OVCAR3 (cell line): Measurements from ENCODE around the genes CSNK1A1L and POSTN.

- RRBS: no CpG with 5 or more reads among the region's 2 CpGs
Observed at GRCh38 chr13:34201700-34202073, 383.7 kb downstream of the RFC3 start.

- RRBS: 35% methylated on average over 6 of the region's 15 CpGs
Observed at GRCh38 chr13:34750254-34750667, 191.8 kb upstream of the NBEA start.

DNA sequence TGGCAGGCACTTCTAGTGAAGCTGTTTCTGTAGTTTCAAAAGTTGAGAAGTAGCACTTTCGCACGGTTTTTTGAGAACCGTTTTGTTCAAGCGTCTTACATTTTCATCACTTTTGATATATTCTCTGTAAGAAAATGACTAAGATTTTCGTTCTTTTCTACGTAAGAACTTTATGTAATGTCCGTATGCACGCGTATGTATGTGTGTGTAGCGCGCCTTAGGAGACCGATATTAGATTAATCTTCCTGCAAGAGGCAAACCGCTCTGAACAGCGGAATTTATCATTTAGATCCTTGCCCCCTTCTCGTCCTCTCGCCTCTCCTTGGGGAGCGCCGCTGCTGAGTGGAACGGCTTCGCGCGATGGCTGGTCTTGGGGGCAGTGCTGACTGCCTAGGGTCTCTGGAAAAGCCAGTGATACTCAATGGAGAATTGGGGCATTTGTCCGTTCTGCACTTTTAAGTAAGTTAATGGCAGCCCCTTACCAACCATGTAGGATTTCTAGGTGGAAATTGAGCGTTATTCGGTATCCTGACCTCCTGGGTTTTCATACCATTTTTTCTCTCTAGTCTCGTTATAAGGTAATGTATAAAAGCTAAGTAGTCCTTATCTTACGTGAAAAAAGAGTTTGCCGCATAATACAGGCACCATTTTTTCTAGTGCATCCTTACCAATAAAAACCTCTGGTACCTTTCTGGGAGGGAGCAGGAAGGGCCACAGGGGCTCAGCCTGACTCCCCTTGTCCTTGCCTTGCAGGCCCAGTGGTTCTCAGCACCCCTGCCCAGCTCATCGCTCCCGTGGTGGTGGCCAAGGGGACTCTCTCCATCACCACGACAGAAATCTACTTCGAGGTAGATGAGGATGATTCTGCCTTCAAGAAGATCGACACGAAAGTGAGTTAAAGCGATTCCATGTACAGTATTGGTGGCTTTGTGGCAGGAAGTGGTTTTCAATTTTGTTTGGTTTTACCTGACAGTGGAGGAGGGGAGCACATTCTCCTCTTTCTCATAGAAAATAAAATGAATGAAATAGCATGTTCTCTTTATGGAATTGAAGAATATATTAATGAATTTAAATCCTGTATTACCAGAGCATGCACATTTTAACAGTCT is 4.5 kb downstream of the MAB21L1 start:
- RRBS: no CpG with 5 or more reads among the region's 35 CpGs

- RRBS: 81% methylated on average over 13 of the region's 54 CpGs
Observed at GRCh38 chr13:35478250-35479103, 2.0 kb upstream of the MAB21L1 start.

DNA sequence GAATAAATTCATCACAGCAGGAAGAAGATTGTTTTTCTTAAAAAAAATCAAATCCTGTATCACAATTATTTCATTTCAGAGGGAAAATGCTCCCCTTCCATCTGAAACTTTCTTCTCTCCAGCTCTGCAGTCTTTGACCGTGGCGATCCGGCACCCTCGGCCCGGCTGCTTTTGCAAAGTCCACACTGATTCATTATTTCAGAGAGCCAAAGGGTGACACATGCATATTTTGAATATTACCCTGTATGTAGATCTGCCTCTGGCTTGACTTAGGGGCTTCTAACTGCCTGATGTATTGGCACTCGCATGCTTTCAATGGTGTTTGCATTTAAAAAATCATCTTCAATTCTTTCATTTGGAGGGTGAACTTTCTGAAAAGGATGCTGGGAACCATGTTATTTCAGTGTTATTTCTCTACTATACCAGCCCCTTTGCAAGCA is 222.7 kb upstream of the MAB21L1 start:
- RRBS: no CpG with 5 or more reads among the region's 6 CpGs

DNA sequence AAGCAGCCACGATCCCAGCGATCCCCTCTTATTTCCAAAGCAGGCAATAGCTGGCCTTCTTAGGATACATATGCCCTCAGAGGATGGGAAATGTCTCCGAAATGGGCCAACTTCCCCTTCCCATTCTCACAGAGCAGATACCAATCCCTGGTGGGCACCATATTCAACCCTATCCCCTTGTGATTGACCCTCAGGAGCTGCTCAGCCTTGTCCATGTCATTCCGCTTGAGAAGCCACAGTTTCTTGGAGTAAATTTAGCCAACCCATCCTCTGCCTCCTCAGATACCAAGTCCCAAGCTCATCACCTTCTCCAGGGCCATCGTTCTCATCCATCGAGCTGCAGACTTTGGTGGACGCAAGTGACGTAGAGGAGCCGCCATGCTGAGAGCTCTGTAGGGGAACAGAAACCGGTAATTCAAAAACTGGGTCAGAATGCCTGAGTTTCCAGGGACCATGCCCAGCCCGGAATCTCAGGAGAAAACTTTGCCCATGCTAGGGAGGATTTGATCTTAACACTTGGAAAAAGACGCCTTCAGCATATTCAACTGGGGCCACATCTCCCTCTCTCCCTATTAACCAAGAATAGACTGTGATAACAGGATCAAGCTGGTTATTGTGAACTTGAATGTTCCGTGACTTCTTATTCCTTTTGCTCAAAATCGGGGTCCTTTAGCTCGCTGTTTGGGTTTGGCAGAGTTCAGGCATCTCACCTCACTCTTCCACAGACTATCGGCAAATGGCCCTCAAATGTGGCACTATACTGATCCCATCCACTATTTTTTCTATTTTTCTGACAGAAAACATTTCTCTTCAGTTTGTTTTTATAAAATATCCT is 292.2 kb downstream of the DCLK1 start:
- RRBS: 100% methylated on average over 1 of the region's 16 CpGs

DNA sequence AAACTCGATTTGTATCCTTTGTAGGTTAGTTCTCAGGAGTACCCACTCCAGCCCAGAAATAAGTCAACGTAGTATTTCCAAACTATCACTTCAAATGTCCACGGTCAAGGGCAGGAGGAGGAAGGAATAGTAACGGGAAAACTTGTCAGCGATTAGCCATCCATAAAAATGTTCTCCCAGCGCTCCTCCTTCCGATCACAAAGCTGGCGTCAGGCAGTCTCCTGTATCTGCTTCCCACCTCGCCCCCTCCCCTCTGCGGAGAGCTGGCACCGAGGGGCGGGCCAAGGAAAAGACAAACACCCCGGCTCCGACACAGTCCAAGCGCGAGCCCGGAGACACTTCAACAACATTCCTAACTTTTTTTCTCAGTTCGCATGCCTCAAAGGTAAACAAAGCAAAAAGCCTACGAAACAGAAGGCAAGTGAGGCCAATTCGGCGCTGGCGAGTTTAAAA is 910 bp downstream of the SMAD9 start:
- RRBS: no CpG with 5 or more reads among the region's 22 CpGs

GRCh38 chr13:37090917-37091448 is 14.5 kb downstream of the CSNK1A1L start:
- RRBS: no CpG with 5 or more reads among the region's 3 CpGs

DNA sequence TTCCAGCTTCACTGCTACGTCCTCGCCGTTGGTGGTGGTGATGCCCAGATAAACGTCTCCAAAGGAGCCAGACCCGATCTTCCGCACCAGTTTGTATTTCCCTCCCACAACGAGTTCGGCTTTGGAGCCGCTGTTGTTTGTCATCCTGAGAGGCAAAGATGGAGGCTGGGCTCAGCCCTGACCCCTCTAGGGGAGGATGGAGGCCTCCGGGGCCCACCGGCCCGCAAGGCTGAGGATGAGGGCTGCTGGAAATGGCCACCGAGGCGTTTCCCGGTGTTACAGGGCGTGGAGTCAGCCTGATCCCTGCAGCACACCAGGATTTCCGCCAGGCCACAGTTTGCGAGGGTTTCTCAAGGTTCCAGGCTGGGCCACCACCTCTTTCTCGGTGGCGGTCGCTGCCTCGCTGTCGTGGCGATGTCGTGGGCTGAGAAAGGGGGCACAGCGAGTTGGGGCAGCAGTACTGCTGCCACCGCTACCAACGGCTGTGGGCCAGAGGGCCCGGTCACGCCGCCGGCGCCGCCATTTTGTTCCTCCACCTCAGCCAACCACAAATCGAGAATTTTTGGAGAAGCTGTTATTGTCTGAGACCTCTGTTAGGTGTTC is at the start of gene CSNK1A1L:
TSS of gene CSNK1A1L (minus strand) at position 552 of the 603 bp plus-strand sequence.
- RRBS: 95% methylated on average over 5 of the region's 35 CpGs

GRCh38 chr13:37598543-37599004 is at the start of gene POSTN:
Gene POSTN, minus strand, starts transcription at chr13:37598768.
- RRBS: no CpG with 5 or more reads among the region's 6 CpGs

DNA sequence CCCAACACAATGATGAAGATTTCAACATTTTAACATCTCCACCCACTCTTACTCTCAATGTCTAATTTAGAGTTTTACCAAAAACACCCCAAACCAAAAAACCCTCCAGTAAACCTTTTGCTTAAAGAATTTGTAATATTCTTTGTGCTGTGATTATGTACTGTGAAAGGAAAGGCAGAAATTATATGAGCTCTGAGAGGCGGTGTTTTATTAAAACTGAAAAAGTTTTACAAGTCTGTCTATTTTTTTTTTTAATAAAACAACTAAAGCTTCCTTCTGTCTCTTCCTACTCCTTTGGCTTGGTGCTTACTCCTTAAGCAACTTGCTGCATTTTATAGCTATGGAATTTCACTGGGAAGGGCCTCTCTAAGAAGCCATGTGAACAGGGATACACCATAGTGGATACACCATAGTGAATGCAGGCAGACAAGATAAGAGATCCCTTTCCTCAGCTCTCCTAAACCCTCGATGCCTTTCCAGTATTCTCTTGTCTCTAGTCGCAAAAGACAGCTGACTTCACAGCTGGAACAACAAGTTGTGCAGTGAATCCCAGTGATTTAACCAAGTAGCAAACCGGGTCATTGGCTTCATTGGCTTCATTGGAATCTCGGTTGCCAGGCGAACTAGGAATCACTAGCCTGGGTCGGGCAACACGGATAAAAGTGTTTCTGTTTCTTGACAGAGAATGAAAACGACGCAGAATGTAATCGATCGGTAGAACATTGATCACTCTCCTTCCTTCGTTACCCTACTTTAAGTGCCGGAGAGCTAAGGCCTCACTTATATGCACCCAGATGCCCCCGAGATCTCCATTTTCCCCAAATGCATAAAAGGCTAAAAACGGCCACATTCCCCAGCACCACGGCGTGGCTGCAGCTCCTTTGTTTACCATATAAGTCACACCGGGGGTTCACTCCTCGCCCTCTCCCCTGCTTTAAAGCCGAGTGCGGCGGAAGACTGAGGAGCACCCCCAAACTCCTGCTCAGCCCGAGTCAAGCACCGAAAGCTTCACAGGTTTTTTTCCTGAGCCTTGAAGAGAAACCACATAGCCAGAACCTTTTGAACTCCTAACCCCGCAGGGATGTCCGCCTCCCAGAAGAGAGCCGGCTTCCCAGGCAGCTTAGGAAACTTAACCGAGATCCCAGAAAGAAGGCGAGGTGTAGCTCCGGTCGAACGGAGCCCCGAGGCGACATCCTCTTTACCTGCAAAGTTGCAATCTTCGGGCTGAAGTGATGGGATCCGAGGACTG is 755 bp downstream of the TRPC4 start:
- RRBS: 3% methylated on average over 7 of the region's 37 CpGs

GRCh38 chr13:38349276-38349677 is 374 bp upstream of the UFM1 start:
- RRBS: no CpG with 5 or more reads among the region's 18 CpGs

DNA sequence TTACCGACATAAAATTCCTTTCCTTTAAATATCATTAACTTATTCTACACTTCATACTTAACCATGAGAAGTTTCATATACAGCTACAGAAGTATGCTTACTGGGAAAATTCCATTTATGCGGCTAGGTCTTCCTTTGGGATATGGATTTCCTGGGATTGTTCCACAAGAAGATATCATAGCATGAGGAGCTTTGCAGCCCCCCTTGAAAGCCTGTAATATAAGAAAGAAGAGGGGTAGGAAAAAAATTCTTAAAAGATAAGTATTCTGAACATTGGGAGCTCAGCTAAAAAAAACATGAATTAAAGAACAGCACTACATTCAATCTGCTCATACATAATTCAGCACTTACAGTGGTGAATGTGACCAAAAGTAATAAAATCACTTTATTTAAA is 11.7 kb downstream of the PROSER1 start:
- RRBS: no CpG with 5 or more reads among the region's 2 CpGs

DNA sequence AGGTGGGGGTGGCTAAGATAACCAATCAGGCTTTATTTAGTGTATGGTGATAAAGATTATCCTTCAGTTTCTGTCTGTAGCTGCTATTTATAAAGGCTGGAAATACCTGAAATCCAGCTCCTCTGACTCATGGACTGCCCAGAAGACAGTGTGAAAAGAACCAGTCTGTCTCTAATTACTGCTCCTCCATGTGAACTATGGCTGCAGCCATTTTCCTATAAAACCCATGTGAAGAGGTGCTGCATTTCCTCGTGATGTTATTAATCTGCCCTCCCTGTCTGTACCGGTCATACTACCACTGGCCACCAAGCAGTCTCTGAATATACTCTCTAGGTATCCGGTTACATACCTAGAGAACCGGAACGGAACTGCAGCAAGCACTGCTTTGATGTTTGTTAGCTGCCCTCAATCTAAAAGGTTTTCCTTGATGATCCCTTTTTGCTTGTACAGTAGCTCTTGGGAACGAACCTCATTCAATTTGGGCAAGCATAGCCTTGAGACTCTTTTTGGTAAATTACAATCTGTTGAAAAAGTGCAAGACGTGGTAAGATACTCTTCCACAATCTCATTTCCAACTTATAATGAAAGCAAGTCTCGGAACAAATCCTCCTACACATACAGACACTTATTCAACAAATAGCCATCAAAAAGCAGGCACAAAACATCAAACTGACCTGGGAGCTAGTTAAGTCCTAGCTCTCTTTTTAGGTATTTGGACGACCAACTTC is 237.8 kb downstream of the LHFPL6 start:
- RRBS: no CpG with 5 or more reads among the region's 9 CpGs

DNA sequence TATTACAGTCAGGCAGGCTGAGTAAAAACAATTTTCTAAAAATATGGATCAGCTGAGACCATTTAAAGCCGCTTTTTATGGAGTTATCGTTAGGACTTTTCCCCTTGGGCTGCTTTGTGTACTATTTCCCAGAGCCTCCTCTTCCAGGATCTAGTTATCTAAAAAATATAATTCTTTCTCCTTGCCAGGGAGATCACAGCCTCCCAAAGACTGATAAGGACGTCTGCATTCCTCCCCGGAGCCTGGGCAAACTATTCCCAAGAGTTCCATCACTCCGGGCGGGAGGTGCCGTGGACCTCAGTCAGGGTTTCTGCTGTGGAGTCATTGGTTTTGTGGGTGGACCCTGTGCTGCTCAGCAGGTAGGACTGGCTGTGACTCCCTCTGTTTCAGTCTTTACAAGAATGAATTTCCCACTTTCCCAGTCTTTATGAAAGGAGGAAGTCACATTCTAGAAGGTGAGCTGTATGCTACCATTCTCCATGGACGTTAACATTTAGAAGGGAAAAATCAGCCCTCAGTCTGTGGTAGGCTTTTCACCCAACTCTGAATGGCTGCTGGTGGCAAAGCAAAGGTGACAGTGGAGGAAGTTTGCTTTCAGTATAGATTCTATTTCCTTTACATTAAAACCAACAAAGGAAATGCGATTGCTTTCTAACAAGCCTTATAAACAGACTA is 207.5 kb downstream of the LHFPL6 start:
- RRBS: 100% methylated on average over 1 of the region's 9 CpGs

DNA sequence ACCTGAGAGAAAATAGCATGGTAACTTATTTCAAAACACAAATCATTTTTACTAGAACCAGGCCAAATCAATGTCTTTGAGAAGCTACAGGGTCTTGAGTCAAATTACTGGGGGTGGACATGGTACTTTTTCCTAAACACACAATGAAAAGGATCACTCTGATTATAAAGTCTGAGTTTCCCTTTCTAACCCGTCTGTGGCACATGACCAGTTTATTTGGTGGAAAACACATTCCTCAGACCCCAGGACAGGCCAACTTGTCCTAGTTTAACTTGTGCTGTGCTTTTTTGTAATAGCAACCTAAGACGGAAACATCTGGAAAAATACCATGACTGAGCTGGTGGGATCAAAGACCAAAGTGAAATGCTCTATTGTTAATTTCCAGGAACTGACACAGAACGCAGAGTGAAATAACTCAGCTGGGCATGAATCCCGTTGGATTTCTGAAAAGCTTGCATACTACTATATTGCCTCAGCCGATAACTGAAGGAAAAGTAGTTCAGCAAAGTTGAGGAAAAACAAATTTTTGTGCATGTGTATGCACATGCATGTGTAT is 188.1 kb downstream of the LHFPL6 start:
- RRBS: no CpG with 5 or more reads among the region's 5 CpGs

- RRBS: no CpG with 5 or more reads among the region's 2 CpGs
Observed at GRCh38 chr13:39501508-39502256, 101.3 kb downstream of the LHFPL6 start.

DNA sequence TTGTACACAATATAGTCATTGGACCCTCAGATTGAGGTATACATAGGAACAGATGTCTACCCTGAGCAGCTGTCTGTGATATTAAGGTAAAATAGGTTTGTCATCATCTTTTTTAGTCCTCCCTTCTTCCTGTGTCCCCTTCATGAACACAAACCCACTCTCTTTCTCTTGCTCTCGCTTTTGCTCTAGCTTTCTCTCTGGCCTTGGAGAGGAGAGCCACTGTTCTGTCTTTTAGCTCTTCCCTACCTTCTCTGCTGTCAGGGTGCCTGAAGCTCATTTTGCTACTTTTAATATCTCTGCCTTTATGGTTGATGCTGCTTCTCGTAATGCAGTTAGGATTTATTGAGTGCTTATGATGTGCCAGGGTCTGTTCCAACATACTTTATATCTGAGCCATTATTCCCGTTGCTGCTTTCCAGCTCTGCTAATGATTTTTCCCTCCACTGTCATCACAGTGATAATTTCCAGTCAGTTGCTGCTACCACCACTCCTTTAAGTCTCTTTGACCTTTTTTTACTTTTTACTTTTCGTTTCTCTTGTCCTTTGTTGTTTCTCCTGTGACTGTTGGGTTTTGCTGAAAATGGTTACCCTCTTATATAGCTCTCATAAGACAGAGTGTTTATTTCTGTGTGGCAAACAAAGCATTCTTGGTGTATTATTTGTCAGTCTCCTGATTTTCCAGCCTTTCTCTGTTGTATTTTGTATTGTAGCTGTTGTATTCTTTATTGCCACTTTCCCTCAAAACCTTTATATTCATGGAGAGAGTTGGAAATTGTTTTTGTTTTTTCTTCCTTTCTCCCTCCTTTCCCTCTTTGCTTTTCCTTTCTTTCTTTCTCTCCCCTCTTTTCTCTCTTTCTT is 37.2 kb downstream of the COG6 start:
- RRBS: no CpG with 5 or more reads among the region's 4 CpGs

DNA sequence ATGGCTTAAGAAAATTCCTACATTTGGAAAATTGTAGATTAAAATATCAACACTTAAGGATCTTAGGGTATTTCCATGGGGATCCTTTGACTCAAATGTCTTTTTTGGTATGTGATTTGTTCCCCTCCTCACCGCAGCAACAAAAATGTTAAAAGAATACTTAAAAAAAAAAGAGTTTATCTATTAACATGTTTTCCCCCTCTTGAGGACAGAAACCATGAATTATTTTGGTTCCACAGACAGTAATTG is 243.3 kb downstream of the COG6 start:
- RRBS: no CpG with 5 or more reads among the region's 1 CpG

DNA sequence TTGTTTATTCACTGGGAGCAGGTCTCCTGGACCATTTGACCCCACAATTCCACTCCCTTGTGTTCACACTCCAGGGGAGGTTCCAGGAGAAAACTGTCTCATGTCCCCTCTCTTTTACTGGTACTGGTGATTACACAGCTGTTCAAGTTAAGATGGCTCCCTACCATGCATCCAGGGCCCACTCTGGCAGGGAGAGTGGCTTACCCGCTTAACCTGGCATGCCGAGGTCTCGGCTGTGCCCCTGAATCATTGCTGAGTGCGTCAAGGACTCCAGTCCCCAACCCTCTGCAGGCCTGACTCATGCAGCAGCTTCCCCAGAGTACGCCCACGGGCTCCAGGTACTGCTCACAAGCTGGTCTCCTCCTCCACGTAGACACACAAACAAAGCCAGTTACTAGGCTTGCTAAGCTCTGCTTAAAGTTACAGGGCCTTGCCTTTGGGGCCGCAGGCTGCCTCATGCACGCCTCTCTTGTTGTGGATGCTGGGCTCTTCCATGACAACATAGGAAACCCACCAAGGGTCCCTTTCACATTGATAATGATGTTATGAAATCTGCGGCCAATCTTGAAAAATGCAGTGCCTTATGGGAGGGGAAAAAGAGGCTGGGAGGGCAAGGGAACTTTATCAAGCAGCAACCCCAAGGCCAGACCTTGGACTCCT is 447.4 kb downstream of the COG6 start:
- RRBS: no CpG with 5 or more reads among the region's 10 CpGs